PC-3 (cell line): ENCODE measurements around a stretch of chr10.

- RAMPAGE, long total RNA: no peak
Observed at GRCh38 chr10:5932445-5932874, 42.4 kb downstream of the FBH1 start.

- RAMPAGE, long total RNA: no peak
Observed at GRCh38 chr10:5950273-5950864, 27.0 kb downstream of the IL15RA start.

DNA sequence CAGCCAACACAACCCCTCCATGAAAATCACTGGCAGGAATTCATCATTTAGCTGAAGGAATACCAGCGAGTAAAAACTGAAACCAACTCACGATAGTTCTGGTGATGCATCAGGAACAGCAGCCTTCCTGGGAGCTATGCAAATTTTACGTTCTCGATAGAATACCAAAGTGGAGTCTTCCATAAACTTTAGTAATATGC lies 31.4 kb upstream of the IL15RA start:
- RAMPAGE, long total RNA: no peak

DNA sequence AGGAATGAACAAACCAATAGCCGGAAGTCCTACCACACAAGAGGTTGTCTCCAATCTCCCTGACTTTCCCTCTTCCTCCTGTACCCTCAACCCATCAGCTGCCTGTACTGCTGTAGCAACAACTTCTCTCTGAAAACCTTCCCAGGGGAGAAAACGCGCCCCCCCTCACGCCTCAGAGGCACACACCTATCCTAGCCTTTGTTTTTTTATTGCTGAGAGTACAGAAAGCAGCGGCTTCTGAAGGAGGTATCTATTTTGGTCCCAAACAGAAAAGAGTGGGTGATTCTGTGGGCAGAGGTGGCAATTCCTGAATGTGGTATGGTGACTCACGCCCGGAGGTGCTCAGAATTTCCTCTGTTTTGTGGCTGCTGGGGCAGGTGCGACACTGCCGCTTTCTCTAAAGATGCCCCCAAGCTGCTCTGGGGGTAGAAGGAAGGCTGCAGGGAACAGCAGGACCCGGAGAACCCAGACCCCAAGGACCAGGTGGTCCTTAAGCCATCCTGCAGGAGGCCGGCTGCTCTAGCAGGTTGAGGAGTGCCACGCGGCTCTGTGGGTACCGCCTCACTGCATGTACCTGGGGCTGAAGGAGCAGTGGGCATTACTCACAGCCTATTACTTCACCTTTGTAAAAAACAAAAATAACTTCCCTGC lies 9.6 kb downstream of the IL2RA start:
- RAMPAGE, long total RNA: no peak

GRCh38 chr10:6065883-6066377 lies 3.8 kb upstream of the IL2RA start:
- RAMPAGE, long total RNA: no peak

GRCh38 chr10:6068947-6069480 lies 6.8 kb upstream of the IL2RA start:
- RAMPAGE, long total RNA: no peak

DNA sequence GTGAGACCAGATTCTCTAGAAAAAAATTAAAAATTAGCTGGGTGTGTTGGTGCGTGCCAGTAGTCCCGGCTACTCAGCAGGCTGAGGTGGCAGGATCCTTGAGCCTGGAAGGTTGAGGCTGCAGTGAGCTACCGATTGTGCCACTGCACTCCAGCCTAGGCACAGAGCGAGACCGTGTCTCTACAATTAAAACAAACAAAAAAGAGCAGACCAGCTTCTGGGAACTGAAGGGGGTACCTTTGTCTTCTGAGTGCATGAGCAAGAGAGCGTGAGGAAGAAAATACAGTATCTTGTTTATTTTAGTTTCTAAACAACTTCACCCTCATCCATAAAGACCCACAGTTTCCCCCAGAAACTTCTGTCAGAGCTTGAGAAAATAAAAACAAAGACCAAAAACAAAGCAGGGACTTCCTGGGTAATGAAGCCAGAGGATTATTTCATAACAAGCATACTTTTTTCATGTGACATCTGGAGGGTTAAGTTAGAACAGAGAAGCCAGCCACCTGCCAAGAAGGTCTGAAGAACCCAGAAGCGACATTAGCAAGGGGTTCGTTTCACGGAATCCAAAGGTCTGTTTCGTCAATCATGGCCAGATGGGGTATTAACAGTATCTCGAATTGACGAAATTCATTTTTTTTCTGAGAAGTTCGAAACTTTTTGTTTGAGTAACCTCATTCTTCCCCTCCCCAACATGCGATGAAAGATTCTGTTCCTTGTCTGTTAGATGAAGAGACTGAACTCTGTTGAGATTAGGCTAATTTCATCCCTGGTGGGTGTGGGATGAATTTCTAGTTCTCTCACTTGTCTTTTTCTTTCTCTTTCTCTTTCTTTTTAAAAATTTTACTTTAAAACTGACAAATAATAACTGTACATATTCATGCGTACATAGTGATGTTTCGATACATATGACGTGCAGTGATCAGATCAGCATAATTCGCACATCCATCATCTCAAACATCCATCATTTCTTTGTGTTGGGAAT lies 10.3 kb upstream of the IL2RA start:
- RAMPAGE, long total RNA: no peak

- RAMPAGE, long total RNA: no peak
Observed at GRCh38 chr10:6096893-6097508, 8.2 kb downstream of the RBM17 start.

GRCh38 chr10:6136256-6136887 lies 47.5 kb downstream of the RBM17 start:
- RAMPAGE, long total RNA: no peak

DNA sequence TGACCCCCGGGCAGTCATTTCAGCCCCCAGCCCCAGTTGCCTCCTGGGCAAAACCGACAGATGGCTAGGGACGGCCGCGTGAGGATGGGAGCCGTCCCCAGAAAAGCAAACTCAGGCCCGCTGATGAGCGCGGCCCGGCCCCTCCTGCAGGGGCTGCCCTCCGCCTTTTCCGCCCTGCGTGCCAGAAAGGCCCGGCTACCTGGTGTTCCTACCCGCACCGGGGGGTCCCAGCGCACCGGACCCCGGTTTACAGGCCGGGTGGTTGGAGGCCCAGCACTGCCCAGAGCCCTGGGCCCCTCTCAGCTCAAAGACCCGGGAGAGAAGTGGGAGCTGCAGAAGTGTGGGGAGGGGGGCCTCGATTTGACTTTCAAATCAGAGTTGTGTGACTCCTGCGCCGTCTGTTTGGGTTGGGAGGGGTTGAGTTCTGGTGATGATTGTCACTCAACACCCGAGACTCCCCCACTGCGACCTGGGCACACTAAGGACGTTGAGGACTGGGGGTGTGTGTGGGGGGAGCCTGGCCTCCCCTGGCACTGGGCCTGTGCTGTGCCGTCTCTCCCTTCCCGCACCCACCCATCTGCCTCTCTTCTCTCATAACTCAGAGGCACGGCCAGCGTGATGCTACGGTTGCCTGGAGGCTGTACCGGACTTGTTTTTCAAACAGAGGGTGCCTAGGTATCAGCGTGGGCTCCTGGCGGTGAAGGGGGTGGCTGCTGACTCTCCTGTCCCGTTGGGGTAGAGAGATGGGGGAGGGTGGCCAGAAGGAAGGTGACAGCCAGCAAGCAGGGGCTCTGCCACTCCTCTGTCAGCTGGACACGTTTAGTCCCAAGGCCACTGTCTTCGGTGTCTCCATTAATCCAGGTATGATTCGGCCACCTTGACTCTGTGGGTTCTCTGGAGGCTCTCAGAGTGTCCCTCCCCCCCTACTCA lies 56.8 kb upstream of the PFKFB3 start:
- RAMPAGE, long total RNA: no peak

GRCh38 chr10:6153138-6153704 lies 49.5 kb upstream of the PFKFB3 start:
- RAMPAGE, long total RNA: no peak

- RAMPAGE, long total RNA: no peak
Observed at GRCh38 chr10:6163496-6163734, 39.3 kb upstream of the PFKFB3 start.

DNA sequence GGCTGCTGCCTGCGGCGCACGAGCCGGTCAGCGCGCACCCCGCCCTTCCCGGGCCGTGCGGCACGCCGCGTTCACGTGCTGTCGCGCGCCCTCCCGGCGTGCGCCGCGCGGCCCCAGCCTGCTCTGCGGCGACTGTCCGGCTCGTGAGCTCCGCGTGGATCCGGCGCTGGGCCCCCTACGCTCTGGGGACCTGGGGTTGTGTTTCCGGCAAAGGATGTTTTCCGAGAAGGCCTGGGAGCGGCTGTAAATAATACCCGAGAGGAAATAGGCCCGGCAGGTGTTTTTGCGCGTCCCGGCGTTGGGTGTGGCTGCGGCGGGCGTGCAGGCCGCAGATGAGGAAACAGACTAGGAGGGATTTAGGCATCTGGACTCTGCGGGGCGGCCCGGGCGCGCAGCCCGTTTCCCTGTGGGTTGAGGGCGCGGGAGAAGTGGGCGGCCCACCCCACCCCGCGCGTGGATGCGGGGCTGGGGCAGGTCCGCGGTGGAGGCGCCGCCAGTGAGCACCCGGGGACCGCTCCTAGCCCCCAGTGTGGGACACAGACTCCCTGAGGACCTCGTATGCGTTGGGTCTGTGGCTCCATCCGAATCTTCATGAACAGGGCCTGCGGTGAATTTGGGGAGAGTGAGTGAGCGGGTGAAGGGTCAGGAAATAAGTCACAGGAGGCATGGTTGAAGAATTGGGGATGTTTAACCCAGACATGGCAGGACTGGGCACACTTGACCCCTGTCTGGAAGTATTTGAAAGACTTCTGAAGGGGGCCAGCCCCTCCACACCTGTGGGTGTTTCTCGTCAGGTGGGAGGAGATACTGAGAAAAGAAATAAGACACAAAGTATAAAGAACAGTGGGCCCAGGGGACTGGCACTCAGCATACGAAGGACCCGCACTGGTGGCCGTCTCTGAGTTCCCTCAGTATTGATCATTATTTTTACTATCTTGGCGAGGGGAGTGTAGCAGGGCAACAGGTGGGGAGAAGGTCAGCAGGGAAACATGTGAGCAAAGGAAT lies 38.7 kb upstream of the PFKFB3 start:
- RAMPAGE, long total RNA: no peak

DNA sequence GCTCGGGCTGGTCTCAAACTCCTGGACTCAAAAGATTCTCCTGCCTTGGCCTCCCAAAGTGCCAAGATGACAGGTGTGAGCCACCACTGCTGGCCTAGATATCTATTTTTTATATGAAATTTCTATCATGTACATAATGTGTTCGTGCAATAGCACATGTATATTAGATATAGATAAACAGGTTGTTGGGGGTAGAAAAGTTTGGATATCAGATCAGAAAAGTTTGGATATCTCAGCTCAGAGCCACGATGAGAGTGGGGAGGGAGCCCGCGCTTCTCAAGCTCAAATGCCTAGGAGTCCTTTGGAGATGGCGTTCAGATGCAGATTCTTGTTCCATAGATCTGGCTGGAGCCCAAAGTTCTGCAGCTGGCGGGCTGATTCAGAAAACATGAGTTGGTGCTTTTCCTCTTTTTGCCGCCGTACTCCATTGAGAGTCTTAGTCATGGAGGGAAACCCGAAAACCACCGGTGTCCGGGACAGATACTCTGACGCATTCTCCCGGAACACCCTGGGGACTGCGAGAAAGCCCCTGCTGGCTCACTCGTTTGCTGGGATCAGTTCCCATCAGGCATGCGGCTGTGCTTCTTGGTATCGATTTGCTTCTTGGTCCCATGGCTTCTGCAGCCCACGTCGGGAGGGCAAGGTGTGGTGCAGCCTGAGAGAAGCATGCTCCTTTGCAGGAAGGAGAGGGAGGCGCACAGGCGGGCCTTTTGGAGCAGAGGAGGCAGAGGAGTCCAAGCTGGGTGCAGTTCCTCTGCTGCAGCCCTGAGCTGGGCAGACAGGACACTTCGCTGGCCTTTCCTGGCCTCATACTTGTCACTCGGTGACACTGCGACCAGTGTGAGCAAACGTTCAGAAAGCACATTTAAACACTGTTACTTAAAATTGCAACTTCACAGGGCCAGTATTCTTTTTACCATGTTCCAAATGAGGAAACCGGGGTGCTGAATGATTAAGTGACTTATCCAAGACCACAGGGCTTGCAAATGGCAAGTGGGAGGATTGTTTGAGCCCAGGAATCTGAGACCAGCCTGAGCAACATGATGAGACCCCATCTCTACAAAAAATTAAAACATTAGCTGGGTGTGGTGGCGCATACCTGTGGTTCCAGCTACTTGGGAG lies 30.8 kb upstream of the PFKFB3 start:
- RAMPAGE, long total RNA: no peak

GRCh38 chr10:6173023-6173525 lies 29.7 kb upstream of the PFKFB3 start:
- RAMPAGE, long total RNA: no peak

- RAMPAGE, long total RNA: no peak
Observed at GRCh38 chr10:6195790-6196448, 6.8 kb upstream of the PFKFB3 start.

- RAMPAGE, long total RNA: no peak
Observed at GRCh38 chr10:6233560-6234572, 31.1 kb downstream of the PFKFB3 start.

DNA sequence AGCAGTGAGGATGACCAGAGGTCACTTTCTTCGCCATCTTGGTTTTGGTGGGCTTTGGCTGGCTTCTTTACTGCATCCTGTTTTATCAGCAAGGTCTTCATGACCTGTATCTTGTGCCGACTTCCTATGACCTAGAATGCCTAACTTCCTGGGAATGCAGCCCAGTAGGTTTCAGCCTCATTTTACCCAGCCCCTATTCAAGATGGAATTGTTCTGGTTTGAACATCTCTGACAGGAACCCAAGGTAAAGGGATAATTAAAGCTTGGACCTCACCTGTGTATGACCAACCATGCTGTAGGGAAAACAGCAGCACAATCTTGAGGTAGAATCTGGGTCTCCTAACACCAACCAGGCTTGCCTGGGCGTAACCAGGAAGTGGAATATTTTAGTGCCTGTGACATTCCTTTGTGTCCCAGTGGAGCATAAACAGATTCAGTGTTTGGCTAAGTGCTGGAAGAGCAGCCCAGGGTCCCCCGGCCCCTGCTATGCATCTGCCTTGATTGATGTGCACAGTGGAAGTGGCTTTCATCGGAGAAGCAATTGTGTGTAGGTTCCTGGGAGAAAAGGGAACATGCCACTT lies 94.1 kb downstream of the PFKFB3 start:
- RAMPAGE, long total RNA: no peak

- RAMPAGE, long total RNA: no peak
Observed at GRCh38 chr10:7171928-7172339, 238.9 kb downstream of the SFMBT2 start.

DNA sequence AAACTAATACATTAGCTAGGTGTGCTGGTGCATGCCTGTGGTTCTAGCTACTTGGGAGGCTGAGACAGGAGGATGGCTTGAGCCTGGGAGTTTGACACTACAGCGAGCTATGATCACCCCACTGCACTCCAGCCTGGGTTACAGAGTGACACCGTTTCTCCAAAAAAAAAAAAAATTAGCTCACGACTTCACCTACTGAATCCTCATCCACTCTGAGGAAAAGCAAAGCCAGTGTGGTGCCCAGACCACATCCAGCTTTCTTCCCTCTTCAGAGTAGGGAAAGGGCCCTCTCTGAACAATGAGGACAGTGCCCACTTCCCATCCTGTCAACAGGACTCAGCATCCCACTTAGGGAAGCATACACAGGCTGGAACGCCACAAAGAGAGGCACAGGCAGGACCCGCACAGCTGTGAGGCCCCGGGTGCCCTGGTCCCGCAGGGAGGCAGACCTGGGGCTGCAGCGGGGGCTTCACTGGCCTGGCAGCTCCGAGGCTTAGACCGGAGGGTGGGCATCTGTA lies 136.1 kb downstream of the SFMBT2 start:
- RAMPAGE, long total RNA: no peak